Neural crest cell (in vitro differentiated cells): ENCODE measurements around the genes TMEM88B, TMEM240 and MMP23B.

DNA sequence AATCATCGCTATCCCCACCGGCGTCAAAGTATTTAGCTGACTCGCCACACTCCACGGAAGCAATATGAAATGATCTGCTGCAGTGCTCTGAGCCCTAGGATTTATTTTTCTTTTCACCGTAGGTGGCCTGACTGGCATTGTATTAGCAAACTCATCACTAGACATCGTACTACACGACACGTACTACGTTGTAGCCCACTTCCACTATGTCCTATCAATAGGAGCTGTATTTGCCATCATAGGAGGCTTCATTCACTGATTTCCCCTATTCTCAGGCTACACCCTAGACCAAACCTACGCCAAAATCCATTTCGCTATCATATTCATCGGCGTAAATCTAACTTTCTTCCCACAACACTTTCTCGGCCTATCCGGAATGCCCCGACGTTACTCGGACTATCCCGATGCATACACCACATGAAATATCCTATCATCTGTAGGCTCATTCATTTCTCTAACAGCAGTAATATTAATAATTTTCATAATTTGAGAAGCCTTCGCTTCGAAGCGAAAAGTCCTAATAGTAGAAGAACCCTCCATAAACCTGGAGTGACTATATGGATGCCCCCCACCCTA, 54.4 kb downstream of the OR4F16 start:
- PRO-cap: no peak

- PRO-cap: no peak
Observed at GRCh38 chr1:875772-876006, 48.0 kb upstream of the SAMD11 start.

DNA sequence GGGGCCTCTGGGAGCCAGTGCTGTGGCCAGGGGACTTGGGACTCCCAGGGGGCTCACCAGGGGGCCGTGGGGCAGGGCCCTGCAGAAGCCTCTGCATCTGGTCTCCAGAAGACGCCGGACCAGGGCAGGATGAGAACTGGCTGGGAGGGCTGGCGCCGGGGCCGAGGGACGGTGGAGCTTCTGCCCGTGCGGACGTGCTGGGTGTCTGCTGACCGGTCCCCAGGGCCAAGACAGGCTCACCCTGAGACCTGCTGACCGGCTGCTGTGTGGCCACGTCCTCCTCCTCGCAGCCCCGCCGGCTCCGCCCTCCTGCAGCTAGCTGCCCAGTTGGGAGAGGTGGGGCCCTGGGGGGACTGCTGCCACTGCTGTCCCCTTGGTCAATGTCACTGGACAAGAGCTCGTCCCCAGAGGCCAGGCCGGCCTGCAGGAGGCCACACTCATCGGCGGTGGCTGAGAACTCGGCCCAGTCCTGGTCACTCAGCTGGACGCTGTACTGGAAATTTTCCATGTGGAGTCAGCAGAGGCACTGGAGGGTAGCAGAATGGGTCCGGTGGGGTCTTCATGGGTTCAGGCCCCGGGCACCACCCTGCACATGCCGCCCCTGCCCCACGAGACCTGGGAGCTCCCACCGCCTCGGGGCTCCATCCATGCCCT, 1.2 kb downstream of the PERM1 start:
- PRO-cap: no peak

DNA sequence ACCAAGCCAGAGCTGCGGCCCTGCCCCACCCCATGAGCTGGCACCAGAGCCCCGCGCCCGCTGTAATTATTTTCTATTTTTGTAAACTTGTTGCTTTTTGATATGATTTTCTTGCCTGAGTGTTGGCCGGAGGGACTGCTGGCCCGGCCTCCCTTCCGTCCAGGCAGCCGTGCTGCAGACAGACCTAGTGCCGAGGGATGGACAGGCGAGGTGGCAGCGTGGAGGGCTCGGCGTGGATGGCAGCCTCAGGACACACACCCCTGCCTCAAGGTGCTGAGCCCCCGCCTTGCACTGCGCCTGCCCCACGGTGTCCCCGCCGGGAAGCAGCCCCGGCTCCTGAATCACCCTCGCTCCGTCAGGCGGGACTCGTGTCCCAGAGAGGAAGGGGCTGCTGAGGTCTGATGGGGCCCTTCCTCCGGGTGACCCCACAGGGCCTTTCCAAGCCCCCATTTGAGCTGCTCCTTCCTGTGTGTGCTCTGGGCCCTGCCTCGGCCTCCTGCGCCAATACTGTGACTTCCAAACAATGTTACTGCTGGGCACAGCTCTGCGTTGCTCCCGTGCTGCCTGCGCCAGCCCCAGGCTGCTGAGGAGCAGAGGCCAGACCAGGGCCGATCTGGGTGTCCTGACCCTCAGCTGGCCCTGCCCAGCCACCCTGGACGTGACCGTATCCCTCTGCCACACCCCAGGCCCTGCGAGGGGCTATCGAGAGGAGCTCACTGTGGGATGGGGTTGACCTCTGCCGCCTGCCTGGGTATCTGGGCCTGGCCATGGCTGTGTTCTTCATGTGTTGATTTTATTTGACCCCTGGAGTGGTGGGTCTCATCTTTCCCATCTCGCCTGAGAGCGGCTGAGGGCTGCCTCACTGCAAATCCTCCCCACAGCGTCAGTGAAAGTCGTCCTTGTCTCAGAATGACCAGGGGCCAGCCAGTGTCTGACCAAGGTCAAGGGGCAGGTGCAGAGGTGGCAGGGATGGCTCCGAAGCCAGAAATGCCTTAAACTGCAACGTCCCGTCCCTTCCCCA, 18.9 kb downstream of the RNF223 start:
- PRO-cap: no peak

DNA sequence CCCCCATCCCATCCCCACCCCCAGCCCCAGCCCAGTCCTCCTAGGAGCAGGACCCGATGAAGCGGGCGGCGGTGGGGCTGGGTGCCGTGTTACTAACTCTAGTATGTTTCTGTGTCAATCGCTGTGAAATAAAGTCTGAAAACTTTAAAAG, 18.3 kb downstream of the RNF223 start:
- PRO-cap: no peak

DNA sequence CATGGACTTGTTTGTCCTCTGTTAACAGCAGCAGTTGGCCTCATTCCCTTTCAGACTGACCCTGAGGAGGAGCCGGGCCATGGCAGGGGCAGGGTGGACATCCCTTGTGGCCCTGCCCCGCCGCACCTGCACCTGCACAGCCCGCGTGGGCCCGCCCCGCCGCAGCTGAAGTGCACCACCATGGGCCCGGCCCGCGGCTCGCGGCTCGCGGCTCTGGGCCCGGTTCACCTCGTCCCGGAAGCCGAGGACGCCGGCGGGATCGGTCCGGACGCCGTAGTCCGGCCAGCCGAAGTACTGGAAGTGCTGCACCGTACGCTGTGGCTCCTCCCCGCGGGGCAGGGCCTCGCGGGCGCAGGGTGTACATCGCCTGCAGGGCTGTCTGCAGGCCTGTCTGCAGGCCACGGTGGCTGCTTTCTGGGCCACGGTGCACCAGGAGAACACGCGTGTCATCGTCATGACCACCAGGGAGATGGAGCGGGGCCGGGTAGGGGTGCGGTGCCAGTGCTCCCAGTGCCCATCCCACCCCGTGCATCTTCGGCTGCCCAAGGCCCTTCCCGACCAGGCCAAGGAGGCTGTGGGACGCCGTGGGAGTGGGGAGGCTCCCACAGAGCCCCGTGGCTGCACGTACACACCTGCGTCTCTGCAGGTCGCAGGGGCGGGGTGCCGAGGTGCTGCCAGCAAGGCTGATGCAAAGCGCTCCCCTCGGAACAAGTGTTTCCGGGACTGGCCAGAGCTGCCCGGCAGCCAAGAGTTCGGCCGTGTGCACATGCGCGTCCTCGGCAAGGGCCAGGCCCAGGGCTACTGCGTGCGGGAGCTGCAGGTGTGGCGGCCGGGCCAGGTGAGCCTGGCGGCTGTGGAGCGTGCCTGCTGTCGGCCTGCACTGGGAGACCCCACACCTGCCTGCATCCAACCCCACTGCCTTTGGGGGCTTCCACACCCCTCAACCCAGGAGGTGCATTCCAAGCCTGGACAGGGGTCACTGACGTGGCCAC, 6.6 kb downstream of the RNF223 start:
- PRO-cap: no peak

- PRO-cap: no peak
Observed at GRCh38 chr1:1162409-1163194, 11.1 kb upstream of the TTLL10 start.

GRCh38 chr1:1167695-1168298, 5.9 kb upstream of the TTLL10 start:
- PRO-cap: no peak

- PRO-cap: no peak
Observed at GRCh38 chr1:1244265-1244681, 2.2 kb downstream of the C1QTNF12 start.

DNA sequence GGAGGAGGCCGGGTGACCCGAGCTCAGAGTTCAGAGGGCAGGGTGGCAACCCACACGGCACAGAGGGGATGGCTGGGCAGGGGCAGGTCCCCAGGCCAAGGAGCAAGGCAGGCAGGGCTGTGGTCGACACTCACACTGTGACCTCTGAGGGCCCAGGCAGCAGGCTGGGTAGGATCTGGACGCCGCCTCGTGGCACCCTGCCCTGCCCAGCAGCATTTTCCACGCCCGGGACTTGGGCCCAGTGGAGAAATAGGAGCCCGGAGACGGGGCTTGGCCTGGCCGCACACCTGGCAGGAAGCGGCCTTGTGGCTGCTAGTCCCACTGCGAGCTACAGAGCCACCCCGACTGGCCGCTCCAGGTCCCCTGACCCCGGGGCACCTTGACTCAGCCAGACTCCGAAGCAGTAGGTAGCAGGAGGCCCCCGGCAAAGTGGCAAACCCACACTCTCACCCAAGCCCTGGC, 5.2 kb downstream of the DVL1 start:
- PRO-cap: no peak

- PRO-cap: no peak
Observed at GRCh38 chr1:1353454-1354140, 4.4 kb upstream of the DVL1 start.

DNA sequence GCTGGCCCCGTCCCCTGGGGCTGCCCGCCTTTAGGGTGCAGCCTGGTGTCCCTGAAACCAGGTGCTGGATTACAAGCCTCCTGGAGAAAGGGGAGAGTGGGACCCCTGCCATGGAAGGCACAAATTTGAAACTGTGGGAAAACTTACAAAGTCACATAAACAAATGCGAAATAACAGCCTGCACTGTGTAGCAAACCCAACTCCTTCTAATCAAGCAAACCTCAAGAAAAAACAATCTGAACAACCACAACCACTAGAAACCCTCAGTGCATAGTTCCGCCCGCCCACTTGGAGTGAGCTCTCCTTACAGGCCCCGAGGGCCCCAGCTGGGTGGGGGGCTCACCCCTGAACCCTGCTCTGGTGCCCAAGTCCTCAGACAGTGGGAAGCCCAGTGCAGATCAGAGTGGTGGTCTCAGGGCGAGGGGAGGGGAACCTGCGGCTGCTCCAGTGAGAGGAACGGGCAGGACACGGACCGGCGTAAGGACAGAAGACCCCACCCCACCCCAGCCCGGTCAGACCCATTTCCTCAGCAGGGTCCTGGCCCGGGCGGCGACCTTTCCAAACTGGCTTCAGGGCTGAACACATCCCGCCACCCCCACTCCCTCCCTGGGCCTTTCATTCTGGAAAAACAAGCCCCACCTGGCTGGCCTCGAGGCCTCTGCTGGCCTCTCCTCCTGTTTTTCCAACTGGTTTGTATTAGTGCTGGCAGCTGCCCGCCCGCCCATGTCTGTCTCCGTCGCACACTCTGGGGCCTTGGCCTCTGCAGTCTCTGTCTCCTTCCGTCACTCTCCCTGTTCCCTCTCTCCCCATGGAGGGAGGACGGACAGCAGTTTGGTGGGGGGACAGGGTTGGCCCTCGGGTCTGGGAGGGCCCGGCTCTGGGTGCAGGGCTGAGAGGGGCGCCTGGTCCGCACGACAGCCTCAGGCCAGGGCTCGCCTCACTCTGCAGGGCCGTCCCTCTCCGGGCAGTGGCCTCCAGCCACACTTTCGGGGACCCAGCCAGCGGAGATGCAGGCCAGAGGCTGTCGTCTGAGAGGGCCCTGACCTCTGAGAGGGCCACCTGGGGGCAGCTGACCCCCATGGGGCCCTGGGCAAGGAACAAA, 1.2 kb upstream of the MXRA8 start:
- PRO-cap: bidirectional peak, plus-strand start at position 981 of the sequence, minus-strand start at position 735 of the sequence

DNA sequence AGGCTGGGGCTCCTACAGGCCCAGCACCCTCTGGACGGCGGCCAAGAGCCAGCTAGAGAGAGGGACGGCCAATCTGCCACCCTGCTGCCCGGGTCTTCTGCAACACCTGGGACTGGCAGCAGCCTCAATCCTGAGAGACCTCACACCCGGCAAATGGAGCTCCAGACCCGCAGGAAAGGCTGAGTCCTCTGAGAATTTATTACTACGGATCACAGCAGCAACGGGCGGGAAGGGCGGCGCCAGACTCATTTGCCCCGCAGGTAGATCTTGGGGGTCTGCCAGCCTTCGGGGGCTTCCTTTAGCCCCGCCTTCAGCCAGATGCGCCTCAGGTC, 1.5 kb downstream of the AURKAIP1 start:
- PRO-cap: no peak

- PRO-cap: bidirectional peak, plus-strand start at chr1:1399623, minus-strand start at chr1:1399314
Observed at GRCh38 chr1:1399443-1399688, 231 bp upstream of the CCNL2 start.

- PRO-cap: no peak
Observed at GRCh38 chr1:1425599-1426516, at the start of gene TMEM88B. TMEM88B (plus strand) TSS chr1:1425871.

- PRO-cap: no peak
Observed at GRCh38 chr1:1428078-1428508, 2.4 kb downstream of the TMEM88B start.

- PRO-cap: bidirectional peak, plus-strand start at chr1:1540717, minus-strand start at chr1:1540603
Observed at GRCh38 chr1:1540533-1541374, at the start of gene TMEM240. TMEM240 (minus strand) TSS chr1:1540624.

GRCh38 chr1:1559361-1559969, 15.2 kb downstream of the SSU72 start:
- PRO-cap: no peak

- PRO-cap: no peak
Observed at GRCh38 chr1:1561989-1562948, 12.4 kb downstream of the SSU72 start.

GRCh38 chr1:1631510-1632575, at the start of gene MMP23B:
MMP23B (plus strand) TSS chr1:1632173.
- PRO-cap: no peak